Ishikawa (cell line): ENCODE results near the genes LIG3, SLC35G3, MMP28, CCL5 and CCL4L2.

GRCh38 chr17:34980227-34981075 lies at the start of gene LIG3:
LIG3 (plus strand) TSS chr17:34980512.
- RRBS: 2% methylated on average over 50 of the region's 94 CpGs

- RRBS: no CpG with 5 or more reads among the region's 3 CpGs
Measured at GRCh38 chr17:35079970-35080548, 16.6 kb upstream of the RFFL start.

- RRBS: no CpG with 5 or more reads among the region's 2 CpGs
Measured at GRCh38 chr17:35194258-35194560, at the start of gene SLC35G3. SLC35G3 (minus strand) TSS chr17:35194393.

DNA sequence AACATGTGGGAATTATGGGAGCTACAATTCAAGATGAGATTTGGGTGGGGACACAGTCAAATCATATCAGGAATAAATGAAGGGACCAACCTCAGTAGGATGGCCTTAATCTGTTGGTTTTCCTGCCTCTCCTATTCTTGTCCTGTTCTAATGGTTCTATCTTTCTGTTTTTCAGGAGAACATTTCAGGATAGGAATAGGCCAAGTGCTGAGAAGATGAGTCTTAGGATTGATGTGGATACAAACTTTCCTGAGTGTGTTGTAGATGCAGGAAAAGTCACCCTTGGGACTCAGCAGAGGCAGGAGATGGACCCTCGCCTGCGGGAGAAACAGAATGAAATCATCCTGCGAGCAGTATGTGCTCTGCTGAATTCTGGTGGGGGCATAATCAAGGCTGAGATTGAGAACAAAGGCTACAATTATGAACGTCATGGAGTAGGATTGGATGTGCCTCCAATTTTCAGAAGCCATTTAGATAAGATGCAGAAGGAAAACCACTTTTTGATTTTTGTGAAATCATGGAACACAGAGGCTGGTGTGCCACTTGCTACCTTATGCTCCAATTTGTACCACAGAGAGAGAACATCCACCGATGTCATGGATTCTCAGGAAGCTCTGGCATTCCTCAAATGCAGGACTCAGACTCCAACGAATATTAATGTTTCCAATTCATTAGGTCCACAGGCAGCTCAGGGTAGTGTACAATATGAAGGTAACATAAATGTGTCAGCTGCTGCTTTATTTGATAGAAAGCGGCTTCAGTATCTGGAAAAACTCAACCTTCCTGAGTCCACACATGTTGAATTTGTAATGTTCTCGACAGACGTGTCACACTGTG lies 15.8 kb downstream of the SLFN5 start:
- RRBS: no CpG with 5 or more reads among the region's 9 CpGs

DNA sequence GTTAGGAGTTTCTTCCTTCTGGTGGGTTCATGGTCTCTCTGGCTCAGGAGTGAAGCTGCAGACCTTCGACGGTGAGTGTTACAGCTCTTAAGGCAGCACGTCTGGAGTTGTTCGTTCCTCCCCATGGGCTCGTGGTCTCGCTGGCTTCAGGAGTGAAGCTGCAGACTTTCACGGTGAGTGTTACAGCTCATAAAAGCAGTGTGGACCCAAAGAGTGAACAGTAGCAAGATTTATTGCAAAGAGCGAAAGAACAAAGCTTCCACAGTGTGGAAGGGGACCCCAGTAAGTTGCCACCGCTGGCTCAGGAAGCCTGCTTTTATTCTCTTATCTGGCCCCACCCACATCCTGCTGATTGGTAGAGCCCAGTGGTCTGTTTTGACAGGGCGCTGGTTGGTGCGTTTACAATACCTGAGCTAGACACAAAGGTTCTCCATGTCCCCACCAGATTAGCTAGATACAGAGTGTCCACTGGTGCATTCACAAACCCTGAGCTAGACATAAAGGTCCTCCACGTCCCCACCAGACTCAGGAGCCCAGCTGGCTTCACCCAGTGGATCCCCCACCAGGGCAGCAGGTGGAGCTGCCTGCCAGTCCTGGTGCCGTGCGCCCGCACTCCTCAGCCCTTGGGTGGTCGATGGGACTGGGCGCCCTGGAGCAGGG lies 35.6 kb downstream of the SLFN5 start:
- RRBS: no CpG with 5 or more reads among the region's 17 CpGs

- RRBS: no CpG with 5 or more reads among the region's 19 CpGs
Measured at GRCh38 chr17:35773217-35773659, 12.6 kb downstream of the C17orf50 start.

DNA sequence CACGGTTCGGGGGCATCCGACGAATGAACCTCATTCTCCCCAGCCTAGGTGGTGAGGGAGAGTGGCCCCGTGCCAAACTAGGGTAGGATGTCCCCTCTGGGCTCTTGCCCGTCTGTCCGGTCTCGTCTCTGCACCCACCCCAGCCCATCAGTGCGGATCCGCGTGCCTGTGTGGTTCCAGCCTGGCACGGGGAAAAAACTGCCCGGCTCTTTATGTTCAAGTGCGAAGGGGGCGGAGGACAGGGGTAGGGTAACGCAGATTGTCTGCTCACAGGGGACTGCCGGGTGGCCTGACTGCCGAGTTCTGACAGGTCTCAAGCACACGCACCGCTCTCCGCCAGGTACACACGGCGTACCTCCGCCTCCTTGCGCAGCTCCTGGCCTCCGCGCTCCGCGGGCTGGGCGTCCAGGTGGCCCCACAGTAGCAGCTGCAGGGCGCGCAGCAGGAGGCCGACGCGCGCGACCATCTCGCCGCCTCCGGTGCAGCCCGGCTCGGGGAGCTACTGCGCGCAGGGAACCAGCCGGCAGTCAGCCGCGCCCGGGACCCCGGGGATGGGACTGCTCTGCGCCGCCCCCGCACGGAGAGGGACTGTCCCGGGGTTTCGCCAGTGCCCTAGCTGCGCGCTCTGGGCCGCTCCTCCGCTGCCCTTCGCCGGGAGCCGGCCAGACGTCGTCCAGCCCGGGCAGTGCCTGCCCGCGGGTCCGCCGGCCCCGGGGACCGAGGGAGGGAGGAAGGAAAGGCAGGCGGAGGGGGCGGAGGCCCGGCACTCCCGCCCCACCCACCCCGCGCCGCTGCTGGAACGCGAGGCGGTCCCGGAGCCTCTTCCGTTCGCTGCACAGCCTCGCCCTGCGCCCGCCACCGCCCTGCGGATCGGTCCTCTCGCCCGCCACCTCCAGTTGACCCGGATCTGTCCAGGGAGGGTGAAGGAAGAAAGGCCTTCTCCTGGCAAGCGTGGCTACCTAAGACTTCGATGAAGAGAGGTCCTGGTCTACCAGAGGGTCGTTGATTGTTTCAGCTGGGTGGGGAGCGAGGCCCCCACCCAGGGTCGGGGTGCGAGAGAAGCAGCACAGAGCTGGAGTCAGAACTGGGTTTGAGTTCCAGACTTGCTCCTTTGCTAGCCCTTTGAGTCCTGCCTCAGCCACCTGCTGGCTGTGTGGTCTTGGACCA lies at the start of gene MMP28:
MMP28 (minus strand) TSS at position 730 of the 1,167 bp plus-strand sequence.
- RRBS: no CpG with 5 or more reads among the region's 99 CpGs

DNA sequence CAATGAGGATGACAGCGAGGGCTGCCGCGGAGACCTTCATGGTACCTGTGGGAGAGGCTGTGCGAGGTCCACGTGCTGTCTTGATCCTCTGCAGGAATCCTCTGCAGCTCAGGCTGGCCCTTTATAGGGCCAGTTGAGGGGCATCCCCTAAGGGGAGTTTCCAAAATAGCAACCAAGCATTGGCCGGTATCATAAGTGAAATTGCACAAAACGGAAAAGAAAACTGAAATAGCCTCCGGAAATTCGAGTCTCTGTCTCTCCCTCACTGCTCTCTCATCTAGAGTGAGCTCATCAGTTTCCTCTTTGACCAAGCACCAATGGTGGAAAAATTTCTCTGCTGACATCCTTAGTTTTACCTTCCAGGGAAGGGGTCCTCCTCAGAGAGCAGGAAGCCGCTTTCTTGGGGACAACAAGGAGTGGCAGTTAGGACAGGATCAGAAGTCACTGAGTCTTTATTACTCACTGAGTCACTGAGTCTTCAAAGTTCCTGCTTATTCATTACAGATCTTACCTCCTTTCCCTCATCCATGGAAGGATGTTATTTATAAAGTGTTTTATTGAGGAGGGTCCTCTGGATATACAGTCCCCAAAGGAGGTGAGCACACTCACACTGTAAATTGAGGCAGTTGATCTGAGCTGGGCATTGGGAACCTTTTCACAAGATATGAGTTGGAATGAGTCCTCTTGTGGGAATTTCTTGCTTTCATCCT lies at the start of gene CCL5:
CCL5 (minus strand) TSS at position 95 of the 710 bp plus-strand sequence.
- RRBS: no CpG with 5 or more reads among the region's 10 CpGs

DNA sequence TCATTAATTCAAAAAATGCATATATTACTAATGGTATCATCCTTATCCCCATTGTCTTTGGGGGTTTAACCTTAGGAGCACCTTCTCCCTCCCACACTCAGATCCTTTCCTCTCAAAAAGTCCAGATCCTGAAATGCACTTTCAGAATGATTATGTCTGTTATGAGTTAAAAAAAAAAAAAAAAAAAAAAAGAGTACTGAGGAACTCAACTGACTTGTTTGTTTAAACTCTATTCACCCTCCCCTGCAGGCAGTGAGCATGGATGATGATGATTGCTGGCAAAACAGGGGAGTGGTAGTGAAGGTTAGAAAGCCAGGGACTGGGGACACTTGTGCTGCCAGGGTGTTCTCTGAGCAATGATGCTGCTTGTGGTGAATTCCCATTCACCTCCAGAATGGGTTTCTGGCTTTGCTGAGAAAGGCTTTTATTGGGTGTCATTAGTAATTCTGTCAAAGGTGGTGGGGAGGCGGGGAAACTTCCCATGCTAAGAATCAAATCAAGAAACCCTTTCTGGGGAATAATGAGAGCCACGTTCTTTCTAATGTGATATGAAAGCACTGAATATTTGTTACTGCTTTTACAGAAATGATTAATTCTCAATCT lies 13.9 kb downstream of the CCL4 start:
- RRBS: no CpG with 5 or more reads among the region's 2 CpGs

- RRBS: no CpG with 5 or more reads among the region's 6 CpGs
Measured at GRCh38 chr17:36202475-36202927, 5.9 kb upstream of the CCL3L3 start.

GRCh38 chr17:36210750-36211291 lies at the start of gene CCL4L2:
CCL4L2 (plus strand) TSS chr17:36211063.
- RRBS: no CpG with 5 or more reads among the region's 6 CpGs

GRCh38 chr17:36486850-36487356 lies 422 bp downstream of the ZNHIT3 start:
- RRBS: no CpG with 5 or more reads among the region's 31 CpGs

GRCh38 chr17:36608323-36609093 lies 7.1 kb downstream of the MRM1 start:
- RRBS: no CpG with 5 or more reads among the region's 23 CpGs

DNA sequence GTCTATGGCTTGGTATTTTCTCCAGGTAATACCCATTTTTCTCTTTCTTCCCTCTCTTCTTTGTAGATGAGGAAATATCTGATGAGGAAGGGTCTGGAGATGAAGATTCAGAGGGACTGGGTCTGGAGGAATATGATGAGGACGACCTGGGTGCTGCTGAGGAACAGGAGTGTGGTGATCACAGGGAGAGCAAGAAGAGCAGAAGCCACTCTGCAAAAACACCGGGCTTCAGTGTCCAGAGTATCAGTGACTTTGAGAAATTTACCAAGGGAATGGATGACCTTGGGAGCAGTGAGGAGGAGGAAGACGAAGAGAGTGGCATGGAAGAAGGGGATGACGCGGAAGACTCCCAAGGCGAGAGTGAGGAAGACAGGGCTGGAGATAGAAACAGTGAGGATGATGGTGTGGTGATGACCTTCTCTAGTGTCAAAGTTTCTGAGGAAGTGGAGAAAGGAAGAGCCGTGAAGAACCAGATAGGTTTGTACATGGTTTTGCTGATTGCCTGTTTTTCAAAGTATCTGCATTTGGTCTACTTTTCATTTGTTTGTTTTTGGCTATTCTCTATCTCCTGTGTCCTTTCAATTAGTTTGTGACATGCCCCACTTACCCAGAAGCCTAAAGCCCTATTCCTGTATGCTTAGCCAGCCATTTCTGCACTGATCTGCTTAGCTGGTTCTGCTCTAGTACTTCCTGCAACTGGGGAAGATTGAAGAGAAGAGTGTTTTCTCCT lies 4.2 kb downstream of the AATF start:
- RRBS: no CpG with 5 or more reads among the region's 7 CpGs

DNA sequence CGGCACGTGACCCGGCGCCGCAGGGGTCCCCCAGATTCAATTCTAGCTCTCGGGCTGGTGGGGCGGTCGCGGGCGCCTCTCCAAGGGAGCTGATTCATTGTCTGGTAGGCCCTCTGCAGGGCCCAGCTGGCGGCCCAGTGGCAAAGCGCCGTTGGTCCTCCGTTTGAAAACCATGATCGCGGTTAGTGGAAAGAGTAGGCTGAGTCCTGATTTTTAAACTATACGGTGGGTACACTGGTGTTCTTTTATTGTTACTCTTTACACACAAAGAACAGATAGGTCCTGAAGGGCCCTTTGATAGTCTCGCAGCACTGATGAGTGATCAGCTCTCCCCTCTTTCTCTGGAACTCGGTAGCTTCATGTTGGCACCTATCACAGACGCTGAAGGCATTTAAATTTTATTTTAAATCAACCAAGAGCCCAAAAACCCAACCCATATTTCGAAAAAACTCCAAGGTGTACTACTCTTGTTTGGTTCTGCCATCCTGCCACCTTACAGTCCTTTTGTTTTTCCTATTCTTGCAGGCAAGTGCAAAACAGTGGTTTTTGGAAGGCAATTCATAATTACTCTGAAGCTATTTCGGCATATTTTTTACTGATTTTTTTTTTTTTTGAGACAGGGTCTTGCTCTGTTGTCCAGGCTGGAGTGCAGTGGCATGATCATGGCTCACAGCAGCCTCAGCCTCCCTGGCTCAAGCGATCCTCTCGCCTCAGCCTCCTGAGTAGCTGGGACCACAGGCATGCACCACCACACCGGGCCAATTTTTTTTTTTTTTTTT lies 500 bp upstream of the SYNRG start:
- RRBS: no CpG with 5 or more reads among the region's 25 CpGs

DNA sequence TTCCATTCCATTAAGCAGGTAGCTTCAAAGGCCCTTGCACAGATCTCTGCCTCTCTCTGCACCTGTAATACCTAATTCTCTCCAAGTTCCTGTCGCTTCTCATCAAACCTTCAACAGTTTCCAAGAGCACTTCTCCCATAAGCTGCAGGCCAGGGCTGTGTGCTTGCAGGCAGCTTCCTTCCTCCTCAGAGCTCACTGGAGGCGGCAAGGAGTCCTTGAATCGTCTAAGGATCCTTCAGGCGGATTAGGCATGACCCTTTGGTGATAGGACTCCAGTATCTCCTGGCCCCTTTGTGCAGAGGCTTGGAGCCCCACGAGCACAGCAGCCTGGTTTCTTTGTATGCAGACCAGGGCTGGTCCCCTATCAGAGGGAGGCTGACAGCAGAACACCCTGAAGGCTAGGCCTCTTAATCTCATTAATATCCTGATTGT lies 19.8 kb downstream of the HNF1B start:
- RRBS: no CpG with 5 or more reads among the region's 5 CpGs

GRCh38 chr17:38349017-38349656 lies 2.5 kb upstream of the SOCS7 start:
- RRBS: no CpG with 5 or more reads among the region's 7 CpGs

- RRBS: no CpG with 5 or more reads among the region's 9 CpGs
Measured at GRCh38 chr17:38464198-38464581, 35.9 kb downstream of the ARHGAP23 start.

- RRBS: no CpG with 5 or more reads among the region's 17 CpGs
Measured at GRCh38 chr17:38509284-38509687, 81.0 kb downstream of the ARHGAP23 start.

DNA sequence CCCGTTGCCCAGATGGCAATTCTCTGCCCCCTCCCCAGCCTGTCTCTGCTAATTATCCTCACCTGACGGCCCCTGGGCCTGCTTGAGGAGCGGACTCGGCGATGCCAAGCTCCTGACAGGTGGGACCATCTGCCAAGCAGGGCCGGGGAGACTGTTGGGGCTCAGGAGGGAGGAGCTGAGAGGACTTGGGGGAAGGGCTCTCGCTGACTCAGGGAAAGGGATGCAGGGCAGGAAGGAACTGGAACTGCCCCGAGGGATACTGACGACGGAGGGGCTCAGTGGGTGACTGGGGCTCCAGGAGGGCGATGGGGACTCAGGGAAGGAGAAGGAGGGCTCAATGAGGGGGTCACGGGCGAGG lies 46.8 kb downstream of the SRCIN1 start:
- RRBS: no CpG with 5 or more reads among the region's 13 CpGs